Natural killer cell (primary cell): ENCODE measurements around a stretch of chr1.

DNA sequence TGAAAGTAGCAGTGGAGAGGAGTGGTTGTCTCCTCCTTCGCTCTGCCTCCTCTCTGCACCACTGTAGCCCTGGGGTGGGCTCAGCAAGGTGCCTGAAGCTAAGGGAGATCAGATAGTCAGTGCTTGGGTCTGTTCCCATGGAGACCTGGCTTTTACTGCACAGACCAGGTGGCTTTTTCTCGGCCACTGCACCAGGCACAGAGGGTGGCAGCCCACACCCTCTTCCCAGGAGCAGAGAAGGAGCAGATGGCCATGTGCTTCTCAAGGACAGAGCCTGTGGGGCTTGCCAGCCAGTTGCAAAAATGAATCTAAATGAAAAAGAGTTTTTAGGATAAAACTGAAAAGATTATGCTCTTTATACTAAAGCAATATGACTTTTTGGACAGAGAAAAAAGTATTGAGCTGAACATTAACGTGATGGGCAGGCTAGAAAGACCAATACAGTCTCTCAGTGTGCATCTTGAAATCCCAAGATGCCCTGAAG is 123.3 kb upstream of the KCNK1 start:
- PRO-cap = no peak

DNA sequence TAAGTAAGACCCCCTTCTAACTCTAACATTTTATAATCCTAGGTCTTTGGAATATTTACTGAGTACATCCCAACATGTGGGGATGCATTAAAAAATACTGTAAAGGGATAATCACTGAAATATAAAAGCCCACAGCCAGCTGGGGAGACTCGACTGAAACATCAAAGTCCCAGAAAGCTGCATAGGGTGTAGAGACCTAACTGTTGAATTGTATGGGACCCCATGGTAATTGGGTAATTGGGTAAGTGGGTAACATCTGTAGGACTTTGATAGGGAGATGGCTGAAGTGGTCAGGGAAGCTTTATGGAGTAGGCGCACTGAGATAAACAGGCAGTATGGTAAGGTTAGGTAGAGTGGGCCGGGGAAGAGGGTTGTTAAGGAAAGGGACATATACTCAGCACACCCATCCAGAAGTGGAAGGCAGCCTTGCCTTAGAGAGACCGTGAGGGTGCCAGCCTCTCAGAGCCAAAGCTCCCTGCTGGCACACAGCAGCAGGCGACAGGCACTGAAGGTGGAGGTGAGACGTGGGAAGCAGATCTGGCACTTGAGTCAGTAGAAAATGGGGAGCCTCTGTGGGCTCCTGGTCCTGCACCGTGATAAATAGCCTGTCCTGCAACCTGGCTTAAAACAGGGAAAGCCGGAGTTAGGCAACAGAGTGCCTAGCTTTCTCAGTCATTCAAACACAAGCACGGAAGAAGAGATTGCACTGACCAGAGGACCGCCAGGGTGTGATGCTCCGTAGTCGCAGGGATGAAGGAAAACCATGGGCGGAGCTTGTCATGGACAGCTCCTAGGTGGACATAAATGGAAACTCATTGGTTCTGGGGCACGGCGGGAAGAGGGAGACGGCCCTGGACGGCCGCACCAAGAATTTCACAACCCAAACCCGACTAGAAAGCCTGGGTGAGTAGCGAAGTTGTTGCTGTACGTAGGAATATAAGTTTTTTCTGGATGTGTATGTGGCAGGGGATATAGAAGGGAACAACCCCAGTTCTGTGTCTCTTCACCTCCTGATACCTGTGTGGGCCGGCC is 15.4 kb downstream of the KCNK1 start:
- PRO-cap = no peak

- PRO-cap = no peak
Measured at GRCh38 chr1:233714541-233715443, 100.9 kb downstream of the KCNK1 start.

- PRO-cap = no peak
Measured at GRCh38 chr1:233721167-233721745, 107.3 kb downstream of the KCNK1 start.

- PRO-cap = no peak
Measured at GRCh38 chr1:234114768-234115075, 210.2 kb downstream of the SLC35F3 start.

- PRO-cap = no peak
Measured at GRCh38 chr1:234213732-234214654, 159.3 kb upstream of the COA6 start.

- PRO-cap = no peak
Measured at GRCh38 chr1:234214950-234215558, 158.2 kb upstream of the COA6 start.

GRCh38 chr1:234502559-234503209 is 23.7 kb upstream of the TARBP1 start:
- PRO-cap = no peak

DNA sequence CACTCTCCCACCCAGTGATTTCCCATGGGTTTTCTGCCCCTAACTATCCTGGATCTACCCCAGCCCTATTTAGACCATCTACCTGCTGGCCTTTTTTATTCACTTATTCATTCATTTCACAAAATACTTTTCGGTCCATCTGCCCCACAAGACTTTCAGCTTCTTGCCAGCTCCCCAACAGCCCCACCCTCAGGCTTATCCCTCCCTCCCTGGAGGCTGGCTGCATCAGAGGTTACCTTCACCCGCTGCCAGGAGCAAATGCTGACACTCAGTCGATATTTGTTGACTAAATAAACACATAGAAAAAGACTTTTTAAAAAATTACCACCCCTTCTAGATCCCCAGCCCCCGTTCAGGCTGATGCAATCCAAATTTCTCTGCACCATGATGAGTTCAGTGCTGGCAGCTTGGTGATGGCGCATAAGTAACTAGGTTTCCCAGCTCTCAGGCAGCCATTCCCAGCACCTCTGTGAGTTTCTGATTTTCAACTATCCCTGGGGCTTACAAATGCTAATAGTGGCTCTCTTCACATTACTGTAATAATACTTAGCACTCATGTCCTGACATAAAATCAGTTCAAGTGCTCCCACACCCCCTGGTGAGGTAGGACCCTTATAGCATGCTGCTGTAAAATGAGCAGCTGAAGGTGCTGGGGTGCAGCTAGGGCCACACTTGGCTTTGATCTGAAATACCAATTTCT is 30.8 kb upstream of the TARBP1 start:
- PRO-cap = no peak

GRCh38 chr1:234518522-234518777 is 39.5 kb upstream of the TARBP1 start:
- PRO-cap = no peak

DNA sequence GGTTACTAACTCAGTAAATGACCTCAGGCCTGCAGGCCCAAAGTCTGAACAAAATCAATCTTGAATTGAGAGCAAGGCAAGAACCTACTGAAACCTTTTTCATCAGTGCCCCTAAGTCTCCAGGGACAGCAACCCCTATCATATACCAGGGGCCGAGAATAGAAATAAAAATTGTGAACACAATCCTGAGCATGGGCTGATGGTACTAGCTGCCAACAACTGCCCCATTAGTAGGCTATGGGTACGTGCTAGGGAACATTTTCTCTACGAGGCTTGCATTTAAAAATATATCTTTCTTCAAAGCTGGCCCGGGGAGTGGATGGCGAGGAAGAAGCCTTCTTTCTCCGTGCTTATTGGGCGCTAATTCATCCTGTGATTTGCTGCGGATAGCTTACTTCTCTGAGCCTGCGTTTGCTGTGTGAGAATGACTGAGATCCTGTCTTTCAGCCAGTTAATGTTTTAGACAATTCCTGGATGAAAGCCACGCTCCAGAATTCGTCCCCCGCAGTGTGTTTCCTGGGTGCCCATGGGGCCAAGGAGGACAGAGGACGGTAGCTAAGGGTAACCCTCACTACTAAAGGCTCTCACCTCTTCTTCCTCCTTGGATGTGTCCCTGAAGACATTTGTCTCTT is 57.7 kb upstream of the TARBP1 start:
- PRO-cap = no peak

DNA sequence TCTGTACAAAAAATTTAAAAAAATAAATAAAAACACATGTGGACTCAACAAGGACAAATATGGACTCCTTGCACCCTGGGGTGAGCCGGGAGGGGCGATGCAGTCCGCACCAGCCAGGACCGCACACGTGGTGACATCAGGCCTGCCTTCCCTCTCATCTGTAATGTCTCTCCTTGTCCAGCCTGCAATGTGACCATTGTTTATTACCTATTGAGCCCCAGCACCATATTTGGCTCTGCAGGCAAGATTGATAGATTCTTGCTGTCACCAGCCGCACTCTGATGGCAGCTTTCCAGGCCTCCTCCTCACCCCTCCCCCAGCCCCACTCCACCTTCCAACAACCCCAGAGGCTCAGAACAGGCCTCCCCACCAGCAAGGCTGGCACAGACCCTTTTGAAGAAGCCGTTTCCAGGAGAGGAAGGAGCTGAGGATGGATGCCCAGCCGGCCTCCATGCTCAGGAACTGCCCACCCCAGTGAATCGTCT is 55.1 kb downstream of the IRF2BP2 start:
- PRO-cap = no peak

- PRO-cap = no peak
Measured at GRCh38 chr1:234586356-234586953, 23.5 kb downstream of the IRF2BP2 start.

GRCh38 chr1:234598007-234598364 is 12.0 kb downstream of the IRF2BP2 start:
- PRO-cap = no peak

- PRO-cap = no peak
Measured at GRCh38 chr1:234616389-234617000, 6.5 kb upstream of the IRF2BP2 start.

DNA sequence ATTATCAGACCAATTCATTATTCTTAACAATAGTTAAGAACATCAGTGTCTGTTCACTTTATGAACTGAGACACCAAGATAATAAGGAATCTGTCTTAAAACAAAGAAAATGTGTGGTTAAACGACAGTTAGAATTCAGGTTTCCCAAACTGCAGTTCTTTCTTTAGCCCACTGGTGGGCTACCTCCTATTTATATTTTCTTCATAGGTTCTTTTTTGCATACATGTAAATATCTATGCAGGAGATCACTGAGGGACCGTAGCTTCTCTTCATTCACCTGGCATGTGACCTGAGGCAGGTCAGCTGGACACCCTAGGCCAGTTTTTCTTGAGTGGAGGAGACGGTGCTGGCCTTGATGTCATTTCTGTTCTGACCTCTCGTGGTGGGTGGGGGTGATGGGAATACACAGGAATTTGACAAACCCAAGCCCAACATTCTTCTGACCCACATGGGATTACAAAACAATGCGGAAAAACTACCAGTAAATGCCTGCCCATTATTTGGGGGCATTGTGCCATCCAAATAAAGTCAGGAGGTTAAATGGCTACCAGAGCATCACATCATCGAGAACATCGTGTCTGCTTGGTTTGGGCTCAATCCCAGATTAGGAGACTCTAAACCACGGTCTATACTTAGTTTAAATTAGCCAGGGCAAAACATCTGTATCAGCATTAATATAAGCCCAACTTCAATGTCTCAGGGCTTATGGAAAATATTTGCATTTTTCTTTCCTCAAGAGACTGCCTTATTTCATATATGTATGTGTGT is 7.2 kb upstream of the IRF2BP2 start:
- PRO-cap = no peak

DNA sequence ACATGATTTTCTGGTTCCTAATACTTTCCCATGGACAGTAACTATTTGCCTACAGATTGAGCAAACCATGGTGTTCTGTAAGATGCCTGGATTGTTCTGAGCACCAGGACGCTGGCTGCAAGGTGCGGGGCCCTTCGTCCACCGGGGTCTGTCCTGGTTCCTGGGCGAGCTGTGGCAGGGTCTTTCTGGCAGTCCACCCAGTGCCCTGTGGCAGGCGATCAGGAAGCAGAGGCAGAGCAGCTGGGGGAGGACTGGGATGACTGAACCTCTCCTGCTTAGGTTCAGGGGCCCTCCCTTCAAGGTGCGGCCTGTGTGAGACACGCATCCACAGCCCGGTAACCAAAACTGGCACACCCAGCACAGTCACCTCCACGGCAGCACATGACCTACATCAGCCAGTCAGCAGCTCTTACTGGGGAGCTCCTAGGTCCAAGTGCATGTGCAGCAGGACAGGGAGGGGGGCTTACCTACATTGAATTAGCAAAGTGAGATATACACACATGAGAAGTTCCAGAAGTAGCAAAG is 51.2 kb upstream of the IRF2BP2 start:
- PRO-cap = no peak

DNA sequence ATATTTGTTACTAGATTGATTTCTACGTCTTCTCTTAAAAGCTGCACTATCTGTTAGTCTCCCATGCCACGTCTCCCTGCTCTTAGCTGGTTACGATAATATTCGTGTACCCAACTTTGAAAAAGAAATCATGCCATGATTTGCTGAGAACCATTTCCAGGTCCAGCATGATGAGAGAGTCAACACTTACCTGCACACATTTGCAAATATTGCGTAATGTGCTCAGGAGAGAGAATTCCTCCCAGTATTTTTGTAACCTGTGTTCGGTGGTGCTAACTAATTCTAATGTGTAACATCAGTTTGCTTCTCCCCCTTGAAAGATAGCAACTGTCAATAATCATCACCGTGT is 60.9 kb upstream of the IRF2BP2 start:
- PRO-cap = no peak

DNA sequence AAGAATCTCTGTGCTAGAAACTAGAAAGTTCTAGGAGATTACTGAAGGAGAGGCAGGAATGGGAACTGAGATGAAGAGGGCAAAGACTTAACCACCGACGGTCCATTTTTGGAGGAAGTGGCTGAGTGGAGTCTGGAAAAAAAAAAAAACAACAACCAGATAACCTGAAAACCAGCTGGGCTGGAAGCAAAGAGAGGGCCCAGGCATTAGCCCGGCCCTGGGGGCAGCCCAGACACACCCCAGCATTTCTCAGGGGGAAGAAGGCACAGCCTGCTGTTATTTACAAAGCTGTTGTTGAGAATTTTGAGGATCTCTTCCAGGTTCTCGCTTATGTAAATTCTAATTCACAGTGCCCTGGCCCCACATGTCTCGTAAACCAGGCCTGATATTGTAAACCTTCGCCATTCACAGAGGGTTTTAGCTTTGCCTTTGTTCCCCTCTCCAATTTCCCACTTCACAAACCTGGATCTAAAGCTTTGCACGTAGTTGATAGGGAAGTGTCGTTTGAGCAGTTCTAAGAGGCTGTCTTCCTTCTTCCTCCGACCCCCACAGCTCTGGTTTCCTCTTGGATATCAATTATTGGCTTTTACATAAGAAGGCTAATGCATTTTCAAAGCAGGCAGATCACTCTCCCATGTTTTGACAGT is 161.8 kb upstream of the IRF2BP2 start:
- PRO-cap = no peak

DNA sequence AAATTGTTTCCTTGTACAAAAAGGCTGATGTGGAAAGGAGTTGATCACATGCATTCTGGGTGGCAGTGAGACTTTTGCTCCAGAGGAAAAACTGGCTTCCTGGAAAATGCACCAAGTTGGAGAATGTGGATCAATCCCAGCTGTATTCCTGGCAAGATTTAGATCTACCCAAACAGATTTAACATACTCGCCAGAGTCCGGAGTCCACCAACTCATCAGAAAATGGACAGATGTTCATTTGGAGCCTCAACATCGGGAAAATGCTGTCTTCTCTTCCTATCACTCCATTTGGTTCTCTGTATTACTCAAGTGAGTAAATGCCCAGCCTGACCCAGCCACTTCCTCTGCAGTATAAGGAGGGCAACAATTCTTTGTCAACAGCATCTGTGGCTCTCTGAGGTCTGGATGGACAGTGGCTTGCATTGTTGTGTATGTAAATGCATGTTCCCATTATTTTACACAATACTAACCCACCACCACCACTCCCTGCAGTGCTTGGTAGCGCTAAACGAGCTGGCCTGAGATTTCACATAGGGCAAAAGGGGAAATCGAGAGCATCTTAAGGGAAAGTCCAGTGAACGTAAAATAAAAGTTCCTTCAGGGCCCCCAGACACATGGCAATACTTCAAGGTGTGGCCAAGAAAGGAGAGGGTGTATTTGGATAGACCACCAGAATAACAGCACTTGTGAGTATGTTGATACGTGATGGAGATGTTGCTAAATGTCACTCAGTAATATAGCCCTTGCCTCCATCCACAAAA is 226.3 kb upstream of the IRF2BP2 start:
- PRO-cap = no peak